Hair follicle dermal papilla cell (primary cell): ENCODE results near the gene CFAP161.

DNA sequence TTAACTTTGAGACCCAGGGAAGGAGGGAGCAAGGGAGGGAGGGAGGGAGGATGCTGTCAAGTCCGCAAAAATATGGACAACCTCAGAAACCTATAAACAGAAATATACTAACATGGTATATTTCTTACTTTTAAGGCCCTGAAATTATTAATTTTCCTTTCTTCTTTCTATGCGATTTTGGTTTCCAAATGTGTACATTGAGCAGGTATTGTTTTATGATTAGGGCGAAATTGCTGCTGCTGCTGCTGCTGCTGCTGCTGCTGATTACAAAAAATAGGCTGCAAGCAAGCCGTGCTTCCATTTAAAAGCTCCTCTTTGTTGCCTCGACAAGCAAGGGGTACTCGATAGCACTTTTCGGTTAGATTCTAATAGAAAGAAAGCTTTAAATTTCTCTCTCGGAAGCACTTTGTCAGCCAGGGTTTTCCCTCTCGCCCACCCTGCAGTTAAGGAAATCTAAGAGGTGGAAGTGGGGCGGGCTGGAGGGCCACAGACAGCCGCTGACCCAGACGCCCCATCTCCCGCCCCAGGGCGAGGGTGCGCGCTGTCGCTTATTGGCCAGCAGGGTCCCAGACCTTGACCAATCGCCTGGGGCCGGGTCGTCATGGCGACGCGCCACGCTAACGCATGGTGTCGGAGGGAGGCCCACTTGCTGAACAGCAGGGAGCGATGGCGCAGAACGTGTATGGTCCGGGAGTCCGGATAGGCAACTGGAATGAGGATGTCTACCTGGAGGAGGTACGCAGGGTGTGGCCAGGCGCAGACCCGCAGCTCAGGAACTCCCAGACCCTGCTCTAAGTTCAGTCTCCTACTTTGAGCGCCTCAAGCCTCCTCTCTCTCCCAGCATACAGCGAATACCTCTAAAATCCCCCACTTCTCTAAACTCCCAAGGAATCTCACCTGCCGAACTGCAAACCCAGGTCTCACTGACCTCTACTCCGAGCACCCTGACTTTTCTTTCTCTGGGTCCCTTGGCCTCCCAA is at the start of gene CFAP161:
Gene CFAP161 (plus strand): TSS at position 607 of the 980 bp plus-strand sequence.
- CAGE, long polyA plus RNA = no peak

- CAGE, long polyA plus RNA = no peak
Measured at GRCh38 chr15:81181821-81183062, 14.4 kb upstream of the IL16 start.

- CAGE, long polyA plus RNA = no peak
Measured at GRCh38 chr15:81189507-81190174, 7.0 kb upstream of the IL16 start.

DNA sequence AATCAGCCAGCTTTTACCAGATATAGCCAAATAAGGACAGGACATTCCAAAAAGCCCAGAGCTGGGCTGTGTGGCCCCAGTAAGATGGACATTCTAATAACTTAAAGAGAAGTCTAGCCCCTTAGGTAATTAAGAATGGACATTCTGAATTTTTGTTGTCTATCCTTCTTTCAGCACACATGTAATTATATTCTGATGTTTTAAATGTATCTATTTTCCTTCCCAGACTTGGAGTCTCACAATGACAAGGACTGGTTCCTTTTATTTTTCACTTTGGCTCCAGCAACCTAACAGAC is 48.1 kb downstream of the STARD5 start:
- CAGE, long polyA plus RNA = no peak

- CAGE, long polyA plus RNA = no peak
Measured at GRCh38 chr15:81797457-81797780, 248.4 kb downstream of the MEX3B start.

GRCh38 chr15:82261917-82262399 is 576 bp downstream of the EFL1 start:
- CAGE, long polyA plus RNA = no peak

- CAGE, long polyA plus RNA = no peak
Measured at GRCh38 chr15:82263258-82263742, 682 bp downstream of the SAXO2 start.

DNA sequence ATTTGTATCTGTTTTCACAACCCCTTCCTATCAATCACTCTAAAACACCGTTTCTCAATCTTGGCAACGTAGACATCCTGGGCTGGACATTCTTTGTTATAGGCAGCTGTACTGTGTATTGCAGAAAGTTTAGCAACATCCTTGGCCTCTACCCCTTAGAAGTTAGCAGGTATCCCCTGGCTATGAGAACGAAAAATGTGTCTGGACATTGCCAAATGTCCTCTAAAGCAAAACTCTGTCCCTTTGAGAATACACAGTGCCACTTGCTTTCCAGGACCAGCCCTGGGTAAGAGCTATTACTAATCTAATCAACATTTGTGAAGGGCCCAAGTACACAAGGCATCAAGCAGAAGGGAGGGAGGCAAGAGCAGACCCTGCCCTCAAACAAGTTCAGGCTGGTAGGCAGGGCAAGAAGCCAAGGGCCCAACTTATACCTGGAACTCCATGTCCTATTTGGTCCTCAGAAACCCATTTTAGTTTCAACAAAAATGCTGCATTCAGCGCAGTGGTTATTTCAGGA is 3.1 kb downstream of the RPS17 start:
- CAGE, long polyA plus RNA = no peak

- CAGE, long polyA plus RNA = no peak
Measured at GRCh38 chr15:82541019-82541542, 824 bp upstream of the RPS17 start.

- CAGE, long polyA plus RNA = no peak
Measured at GRCh38 chr15:82855486-82856049, 46.1 kb downstream of the WHAMM start.

GRCh38 chr15:82950596-82951804 is 1.5 kb downstream of the HOMER2 start:
- CAGE, long polyA plus RNA = no peak

- CAGE, long polyA plus RNA = no peak
Measured at GRCh38 chr15:83323264-83323896, 38.9 kb upstream of the BNC1 start.

- CAGE, long polyA plus RNA = no peak
Measured at GRCh38 chr15:83694052-83694401, 40.1 kb downstream of the ADAMTSL3 start.

DNA sequence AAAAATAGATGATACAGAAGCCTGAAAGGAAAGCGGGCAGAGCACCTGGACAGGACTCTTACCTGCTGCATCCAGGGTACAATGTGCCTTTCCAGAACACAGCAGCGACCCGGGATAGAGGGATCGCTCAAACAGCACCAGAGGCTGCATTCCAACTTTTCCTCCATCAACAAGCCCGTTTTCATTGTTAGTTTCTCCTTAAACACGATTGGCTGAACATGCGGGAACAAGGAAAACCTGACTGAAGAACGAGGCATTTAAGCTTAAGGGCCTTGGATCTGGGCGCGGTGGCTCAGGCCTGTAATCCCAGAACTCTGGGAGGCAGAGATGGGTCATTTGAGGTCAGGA is 31.4 kb upstream of the ZSCAN2 start:
- CAGE, long polyA plus RNA = no peak

- CAGE, long polyA plus RNA = no peak
Measured at GRCh38 chr15:84883360-84884188, 888 bp upstream of the SLC28A1 start.

GRCh38 chr15:85036607-85037287 is 55.1 kb downstream of the PDE8A start:
- CAGE, long polyA plus RNA = no peak

DNA sequence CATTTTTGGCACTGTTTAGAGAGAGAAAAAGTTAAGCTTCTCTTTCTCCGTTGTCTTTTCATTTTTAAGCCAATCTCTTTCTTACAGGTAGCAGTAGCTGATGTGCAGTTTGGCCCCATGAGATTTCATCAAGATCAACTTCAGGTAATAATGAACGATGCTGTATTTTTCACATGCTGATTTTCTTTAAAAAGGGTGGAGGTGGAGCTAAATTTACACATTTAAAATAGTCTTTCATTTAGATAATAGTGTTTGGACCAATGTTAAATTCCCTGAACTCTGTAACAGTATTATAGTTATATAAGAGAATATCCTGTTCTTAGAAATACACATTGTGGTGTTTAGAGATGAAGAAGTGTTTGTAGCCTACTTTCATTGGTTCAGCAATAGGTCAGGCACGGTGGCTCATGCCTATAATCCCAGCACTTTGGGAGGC is 82.6 kb downstream of the PDE8A start:
- CAGE, long polyA plus RNA = no peak

GRCh38 chr15:85097506-85098167 is 116.0 kb downstream of the PDE8A start:
- CAGE, long polyA plus RNA = no peak

GRCh38 chr15:85104365-85104968 is 122.8 kb downstream of the PDE8A start:
- CAGE, long polyA plus RNA = no peak

DNA sequence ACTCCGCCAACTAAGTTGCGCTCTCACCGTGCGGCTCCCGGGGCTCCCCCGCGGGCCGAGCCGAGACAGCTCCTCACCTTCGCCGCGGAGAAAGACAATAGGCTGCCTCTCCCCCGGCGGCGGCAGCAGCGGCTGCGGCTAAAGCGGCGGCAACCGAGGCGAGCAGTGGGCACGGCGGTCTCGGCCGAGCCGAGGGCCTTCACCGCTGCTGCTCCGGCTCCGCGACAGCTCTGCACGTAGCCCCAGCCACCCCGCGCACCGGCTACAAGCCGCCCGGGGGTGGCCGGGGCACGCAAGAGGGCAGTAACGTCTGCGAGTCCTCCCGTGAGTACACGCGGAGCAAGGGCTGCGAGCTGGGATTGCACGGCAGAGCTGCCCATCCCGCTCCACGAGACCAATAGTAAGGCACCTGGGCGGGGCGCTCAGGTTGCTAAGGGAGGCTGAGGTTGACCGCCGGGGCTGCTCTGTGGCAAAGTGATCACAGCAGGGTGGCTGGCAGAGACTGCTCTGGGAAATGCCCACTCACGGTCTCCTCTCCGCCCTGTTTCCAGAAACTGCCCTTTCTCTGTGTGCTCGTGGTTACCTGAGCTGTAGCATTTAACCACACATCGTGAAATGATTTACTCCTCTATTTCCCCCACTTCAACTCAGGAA is 145.8 kb upstream of the AKAP13 start:
- CAGE, long polyA plus RNA = no peak